ENCODE data around the genes NTRK2, ISCA1 and NXNL2.

DNA sequence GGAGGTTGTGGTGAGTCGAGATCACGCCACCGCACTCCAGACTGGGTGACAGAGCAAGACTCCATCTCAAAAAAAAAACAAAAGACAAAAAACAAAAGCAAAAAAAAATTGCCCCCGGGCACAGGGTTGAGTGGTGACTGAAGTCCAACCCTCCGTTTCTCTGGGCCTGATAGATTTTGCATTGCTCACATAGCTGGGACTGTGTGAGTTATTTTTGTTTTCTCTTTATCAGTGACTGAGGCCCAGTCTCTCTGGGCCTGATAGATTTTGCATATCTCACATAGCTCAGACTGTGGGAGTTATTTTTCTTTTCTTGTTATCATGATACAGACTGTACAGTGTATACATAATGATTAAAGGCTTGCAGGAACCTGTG, 2.5 kb upstream of the SLC28A3 start:
- PRO-cap, result no peak

- PRO-cap, result bidirectional peak, plus-strand start at chr9:84669768, minus-strand start at chr9:84669662
These were observed at the start of gene NTRK2 for GRCh38 chr9:84669068-84670119. Gene NTRK2 (plus strand): TSS chr9:84669729.

DNA sequence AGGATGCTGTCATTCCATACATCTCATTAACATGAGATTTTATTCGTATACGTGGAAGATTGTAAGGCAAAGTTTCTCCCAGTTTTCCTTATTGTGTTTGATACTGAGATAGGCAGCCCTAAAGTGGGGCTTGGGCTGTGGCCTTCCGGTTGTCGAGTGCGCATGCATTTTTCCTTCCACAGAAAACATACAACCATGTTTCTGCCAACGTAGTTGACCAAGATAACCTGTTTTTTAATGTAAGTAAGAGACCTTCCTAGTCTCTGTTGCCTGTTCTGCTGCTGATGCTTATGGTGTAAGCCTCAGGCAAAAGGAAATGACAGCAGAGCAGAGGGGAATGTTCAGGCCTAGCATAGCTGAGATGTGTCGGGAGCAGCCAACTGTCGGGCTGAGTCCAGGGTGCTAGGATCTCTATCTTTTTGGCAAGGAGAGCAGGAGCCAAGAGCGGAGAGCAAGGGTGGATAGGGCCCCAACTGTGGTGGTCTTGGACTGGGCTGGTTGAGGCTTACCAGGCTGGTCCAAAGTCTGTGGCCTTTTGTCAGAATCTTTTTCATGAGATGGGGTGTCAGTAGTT, 2.5 kb downstream of the NTRK2 start:
- PRO-cap, result no peak

GRCh38 chr9:84813742-84814432, 144.4 kb downstream of the NTRK2 start:
- PRO-cap, result no peak

- PRO-cap, result no peak
These were observed 18.7 kb downstream of the AGTPBP1 start for GRCh38 chr9:85722961-85723596.

DNA sequence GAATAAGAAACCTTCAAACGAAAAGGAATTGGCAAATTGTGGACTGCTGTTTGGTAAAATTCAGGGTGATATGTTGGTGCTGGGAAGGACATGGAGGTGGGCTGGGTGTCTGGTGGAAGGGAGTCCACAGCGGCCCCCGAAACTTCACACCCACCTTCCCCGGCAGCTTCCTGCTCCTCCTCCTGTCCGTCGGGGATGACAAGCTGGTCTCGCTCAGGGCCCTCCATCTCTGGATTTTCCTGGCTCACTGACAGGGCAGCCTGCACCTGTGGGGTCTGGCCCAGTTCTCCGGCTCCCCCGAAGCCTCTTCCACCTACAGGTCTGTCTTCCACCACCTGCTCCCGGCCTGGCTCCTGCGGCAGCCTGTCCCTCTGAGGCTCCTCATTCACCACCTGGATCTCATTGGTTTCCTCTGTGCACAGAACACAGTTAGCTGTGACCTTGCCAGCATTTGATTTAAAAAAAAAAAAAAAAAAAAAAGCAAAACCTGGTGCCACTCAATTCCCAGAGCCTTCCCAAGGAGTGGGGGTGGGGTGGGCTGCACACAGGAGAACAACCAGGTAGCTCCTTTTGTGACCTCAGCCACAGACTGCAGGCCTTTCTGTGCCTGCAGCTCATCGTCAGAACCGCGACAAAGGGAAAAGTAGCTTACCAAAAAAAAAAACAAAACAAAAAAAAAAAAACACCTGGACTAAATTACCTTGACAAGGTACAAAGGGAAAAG, 64.0 kb downstream of the GOLM1 start:
- PRO-cap, result no peak

- PRO-cap, result unidirectional peak, plus-strand start at chr9:86063074; bidirectional peak, plus-strand start at chr9:86063271, minus-strand start at chr9:86063232
These were observed 36.4 kb downstream of the GOLM1 start for GRCh38 chr9:86062776-86063589.

- PRO-cap, result bidirectional peak, plus-strand start at chr9:86282666, minus-strand start at chr9:86282538
These were observed at the start of gene ISCA1 for GRCh38 chr9:86282464-86283574. Gene ISCA1 (minus strand): TSS chr9:86282538.

- PRO-cap, result no peak
These were observed 192.4 kb upstream of the TUT7 start for GRCh38 chr9:86546571-86547094.

DNA sequence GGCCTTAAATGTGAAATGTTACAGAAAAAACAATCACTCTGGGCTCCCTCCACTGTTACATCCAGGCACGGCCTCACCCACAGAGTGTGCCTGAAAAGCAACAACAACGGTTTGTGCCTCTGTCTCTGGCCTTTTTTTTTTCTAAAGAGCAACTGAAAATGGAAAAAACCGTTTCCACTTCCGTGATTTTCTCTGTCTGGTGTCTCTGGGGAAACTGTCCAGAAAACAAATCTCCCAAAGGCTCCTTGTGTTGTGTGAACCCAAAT, 221.7 kb upstream of the TUT7 start:
- PRO-cap, result no peak

GRCh38 chr9:87373894-87374535, 123.7 kb upstream of the DAPK1 start:
- PRO-cap, result no peak

GRCh38 chr9:87406615-87407238, 90.9 kb upstream of the DAPK1 start:
- PRO-cap, result no peak

DNA sequence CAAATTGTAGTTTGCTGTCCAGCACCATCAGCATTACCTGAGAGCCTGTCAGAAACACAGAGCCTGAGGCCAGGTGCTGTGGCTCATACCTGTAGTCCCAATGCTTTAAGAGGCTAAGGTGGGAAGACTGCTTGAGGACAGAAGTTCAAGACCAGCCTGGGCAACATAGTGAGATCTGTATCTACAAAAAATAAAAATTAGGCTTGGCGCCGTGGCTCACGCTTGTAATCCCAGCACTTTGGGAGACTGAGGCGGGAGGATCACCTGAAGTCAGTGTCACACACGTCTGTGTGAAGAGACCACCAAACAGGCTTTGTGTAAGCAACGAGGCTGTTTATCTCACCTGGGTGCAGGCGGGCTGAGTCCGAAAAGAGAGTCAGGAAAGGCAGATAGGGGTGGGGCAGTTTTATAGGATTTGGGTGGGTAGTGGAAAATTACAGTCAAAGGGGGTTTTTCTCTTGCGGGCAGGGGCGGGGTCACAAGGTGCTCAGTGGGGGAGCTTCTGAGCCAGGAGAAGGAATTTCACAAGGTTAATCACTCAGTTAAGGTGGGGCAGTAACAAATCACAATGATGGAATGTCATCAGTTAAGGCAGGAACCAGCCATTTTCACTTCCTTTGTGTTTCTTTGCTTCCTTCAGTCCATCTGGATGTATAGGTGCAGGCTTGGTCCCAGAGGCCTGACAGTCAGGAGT, 89.7 kb upstream of the DAPK1 start:
- PRO-cap, result no peak

DNA sequence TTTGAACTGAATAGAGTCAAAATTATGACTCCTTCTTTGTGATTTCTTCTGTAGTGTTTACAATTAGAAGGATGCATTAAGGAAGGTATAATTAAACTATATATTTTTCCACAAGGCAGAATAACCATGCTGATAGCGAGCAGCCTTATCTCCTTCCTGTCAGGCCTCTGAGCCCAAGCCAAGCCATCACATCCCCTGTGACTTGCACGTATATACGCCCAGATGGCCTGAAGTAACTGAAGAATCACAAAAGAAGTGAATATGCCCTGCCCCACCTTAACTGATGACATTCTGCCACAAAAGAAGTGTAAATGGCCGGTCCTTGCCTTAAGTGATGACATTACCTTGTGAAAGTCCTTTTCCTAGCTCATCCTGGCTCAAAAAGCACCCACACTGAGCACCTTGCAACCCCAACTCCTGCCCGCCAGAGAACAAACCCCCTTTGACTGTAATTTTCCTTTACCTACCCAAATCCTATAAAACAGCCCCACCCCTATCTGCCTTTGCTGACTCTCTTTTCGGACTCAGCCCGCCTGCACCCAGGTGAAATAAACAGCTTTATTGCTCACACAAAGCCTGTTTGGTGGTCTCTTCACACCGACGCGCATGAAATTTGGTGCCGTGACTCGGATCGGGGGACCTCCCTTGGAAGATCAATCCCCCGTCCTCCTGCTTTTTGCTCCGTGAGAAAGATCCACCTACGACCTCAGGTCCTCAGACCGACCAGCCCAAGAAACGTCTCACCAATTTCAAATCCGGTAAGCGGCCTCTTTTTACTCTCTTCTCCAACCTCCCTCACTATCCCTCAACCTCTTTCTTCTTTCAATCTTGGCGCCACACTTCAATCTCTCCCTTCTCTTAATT, 86.9 kb upstream of the DAPK1 start:
- PRO-cap, result no peak

GRCh38 chr9:87513893-87514517, 16.3 kb downstream of the DAPK1 start:
- PRO-cap, result no peak

DNA sequence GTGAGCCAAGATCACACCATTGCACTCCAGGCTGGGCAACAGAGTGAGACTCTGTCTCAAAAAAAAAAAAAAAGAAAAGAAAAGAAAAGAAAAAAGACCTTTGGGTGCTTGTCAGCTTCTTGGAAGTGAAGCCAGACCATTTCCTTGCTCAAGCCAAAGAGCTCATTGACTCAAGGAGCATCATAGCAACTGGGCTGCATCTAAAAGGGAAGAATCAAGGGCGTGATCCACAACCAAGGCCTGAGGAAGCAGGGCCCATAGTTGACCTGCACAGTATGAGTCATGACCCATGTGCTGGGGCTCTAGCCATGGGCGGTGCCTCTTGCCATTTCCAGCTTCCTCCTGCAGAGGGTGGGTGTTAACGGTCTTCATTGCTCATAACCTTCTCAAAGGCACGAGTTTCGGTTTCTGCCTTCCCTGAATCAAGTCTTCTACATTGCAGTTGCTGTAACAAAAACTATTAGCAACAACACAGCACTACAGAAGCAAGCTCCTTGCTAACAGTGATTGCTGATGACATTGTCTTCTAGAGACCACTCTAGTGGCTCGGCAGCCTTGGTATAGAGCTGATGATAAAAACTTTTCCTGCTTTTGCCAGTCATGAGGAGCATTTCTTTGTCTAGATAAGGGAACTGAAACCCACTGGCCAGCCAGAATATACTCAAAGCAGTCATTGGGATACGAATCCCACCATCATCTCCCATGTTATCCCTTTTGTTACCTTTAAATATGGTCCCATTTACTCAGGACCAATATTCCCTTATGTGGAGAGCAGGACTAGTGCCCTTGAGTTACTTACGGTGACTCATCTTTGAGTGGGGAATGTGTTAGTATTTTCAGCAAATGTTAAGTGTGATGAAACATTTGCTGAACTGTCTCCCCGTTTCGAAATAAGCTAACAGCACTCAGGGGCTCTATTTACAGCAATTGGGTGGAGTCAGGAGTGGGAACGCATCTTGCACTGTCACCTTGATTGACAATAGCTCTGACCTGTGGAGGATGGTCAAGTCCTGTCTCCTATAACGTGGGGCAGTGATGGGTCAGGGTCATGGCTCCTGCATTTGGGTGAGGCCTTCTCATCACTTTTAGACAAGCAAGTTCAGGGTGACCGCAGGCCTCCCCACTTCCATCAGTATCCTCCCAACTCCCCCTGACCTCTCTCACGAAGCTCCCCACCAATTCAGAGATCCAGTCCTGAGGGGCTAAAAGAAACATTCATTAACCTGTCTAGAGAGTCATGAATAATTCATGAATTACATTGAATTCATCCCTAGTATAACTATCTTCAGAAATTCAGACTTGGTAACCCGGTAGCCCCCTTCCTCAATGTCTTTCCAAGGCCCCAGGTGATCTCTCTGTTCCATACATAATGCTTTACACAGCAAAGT, 67.2 kb downstream of the CTSL start:
- PRO-cap, result no peak

GRCh38 chr9:88113573-88114184, 24.6 kb downstream of the SPATA31C2 start:
- PRO-cap, result no peak

- PRO-cap, result no peak
These were observed at the start of gene NXNL2 for GRCh38 chr9:88535034-88535308. Gene NXNL2 (plus strand): TSS chr9:88535178.

- PRO-cap, result no peak
These were observed 2.5 kb downstream of the NXNL2 start for GRCh38 chr9:88537146-88538192.

GRCh38 chr9:88574955-88575268, 39.9 kb downstream of the NXNL2 start:
- PRO-cap, result no peak